Measurements from ENCODE around the genes MRPS36 and GTF2H2C.

DNA sequence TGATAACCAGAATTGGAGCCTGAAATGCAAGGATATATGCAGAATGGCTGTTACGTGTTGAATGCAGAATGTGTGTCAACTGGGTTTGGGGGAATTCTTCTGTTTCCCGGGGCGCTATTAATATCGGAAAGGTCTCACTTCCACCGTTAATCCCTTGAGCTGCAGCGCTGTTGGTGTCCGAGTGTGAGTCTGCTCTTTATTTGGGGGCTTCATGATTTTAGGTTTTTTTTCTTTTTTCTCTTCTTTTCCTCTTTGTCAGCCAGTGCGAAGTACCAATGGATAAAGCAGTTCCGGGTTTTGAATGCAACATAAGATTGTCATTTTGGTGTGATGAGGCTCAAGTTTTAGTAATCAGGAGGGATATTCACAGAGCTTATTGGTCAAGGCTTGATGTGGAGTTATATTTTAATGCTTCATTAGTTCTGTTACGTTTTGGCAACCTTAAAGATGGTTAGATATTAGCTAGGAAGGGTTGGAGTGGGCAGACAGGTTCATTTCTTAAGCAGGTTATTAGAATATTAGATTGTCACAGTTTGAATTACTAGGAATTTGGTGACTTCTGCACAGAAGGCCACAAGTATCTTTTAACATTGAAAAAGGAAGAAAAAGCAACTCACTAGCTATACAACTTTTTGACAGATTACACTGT, 1.4 kb downstream of the PIK3R1 start:
- RRBS: no CpG with 5 or more reads among the region's 10 CpGs

- RRBS: no CpG with 5 or more reads among the region's 6 CpGs
Observed at GRCh38 chr5:68225073-68225690, 9.6 kb downstream of the PIK3R1 start.

DNA sequence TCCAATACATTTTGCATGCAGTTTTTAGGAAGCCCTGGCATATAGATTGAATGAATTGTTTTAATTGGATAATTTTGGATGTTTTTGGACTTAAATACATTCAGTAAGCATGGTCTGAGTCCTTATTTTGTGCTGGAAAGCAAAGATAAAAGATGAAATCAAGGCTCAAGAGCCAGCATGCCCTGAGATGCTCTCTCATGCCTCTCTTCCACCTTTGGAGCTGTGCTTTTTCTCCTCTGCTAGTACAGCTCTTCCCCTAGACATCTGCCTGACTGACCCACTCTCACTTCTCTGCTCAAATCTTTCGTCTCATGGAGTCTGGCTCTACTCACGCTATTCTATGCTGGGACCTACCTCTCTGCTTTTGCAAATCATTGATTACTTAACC, 14.3 kb downstream of the PIK3R1 start:
- RRBS: no CpG with 5 or more reads among the region's 2 CpGs

GRCh38 chr5:68251744-68252522, 36.4 kb downstream of the PIK3R1 start:
- RRBS: no CpG with 5 or more reads among the region's 6 CpGs

DNA sequence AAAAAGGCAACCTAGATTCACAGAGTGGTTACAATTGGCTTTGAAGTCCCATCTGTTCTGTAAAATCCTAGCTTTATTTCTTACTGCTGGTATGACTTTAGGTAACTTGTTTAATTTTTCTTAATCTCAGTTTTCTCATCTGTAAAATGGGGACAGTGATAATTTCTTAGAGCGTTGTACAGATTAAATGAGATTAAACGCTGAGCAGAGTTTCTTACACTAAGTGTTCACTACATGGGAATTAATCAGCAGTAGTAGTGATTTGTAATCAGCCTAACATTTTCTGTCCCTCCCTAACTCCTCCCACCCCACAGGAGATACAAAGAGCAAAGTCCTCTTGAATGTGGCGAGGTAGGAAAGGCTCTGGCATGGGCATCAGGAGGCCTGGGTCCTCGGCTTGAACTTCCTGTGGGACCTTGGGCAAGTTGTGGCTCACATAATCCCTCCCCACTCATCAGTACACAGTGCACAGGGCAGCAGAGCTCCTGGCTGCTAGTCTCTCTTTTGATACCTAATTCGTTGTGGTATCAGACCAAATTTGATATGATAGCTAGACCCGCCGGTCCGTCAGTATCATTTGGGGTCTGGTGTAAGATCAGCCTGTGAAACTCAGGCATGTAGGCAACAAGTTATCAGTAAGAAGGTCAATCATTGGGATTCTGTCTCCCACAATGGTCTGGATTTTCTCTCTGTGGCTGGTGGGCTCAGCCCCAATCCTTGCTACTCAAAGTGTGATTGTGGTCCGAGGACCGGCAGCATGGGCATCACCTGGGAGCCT, 49.0 kb downstream of the PIK3R1 start:
- RRBS: no CpG with 5 or more reads among the region's 10 CpGs

DNA sequence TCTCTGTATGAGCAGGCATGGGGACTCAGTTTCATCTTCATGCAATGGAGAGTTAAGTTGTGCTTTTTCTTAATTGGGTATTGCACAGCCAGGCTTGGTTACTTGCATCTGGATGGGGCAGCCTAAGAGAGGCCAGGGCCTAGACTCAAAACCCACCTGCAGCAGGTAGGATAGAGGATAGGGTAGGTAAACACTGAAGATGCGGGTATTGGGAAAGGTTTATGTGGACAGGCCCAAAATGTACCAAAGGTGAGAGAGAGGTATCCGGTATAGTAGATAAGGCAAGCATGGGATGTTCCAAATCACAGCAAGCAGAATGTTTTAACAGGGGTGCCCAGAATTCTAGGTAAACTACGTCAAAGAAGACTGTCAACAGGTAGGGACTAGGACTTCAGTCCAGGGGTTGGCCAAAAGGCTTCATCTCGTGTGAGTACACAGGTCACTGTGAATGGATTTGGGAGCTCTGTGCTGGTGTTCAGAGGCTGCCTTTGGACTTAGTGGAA, 66.3 kb downstream of the PIK3R1 start:
- RRBS: no CpG with 5 or more reads among the region's 4 CpGs

GRCh38 chr5:68289225-68289985, 73.8 kb downstream of the PIK3R1 start:
- RRBS: no CpG with 5 or more reads among the region's 6 CpGs

- RRBS: no CpG with 5 or more reads among the region's 5 CpGs
Observed at GRCh38 chr5:68456686-68457265, 241.2 kb downstream of the PIK3R1 start.

GRCh38 chr5:68657282-68657791, 436.5 kb upstream of the SLC30A5 start:
- RRBS: no CpG with 5 or more reads among the region's 2 CpGs

DNA sequence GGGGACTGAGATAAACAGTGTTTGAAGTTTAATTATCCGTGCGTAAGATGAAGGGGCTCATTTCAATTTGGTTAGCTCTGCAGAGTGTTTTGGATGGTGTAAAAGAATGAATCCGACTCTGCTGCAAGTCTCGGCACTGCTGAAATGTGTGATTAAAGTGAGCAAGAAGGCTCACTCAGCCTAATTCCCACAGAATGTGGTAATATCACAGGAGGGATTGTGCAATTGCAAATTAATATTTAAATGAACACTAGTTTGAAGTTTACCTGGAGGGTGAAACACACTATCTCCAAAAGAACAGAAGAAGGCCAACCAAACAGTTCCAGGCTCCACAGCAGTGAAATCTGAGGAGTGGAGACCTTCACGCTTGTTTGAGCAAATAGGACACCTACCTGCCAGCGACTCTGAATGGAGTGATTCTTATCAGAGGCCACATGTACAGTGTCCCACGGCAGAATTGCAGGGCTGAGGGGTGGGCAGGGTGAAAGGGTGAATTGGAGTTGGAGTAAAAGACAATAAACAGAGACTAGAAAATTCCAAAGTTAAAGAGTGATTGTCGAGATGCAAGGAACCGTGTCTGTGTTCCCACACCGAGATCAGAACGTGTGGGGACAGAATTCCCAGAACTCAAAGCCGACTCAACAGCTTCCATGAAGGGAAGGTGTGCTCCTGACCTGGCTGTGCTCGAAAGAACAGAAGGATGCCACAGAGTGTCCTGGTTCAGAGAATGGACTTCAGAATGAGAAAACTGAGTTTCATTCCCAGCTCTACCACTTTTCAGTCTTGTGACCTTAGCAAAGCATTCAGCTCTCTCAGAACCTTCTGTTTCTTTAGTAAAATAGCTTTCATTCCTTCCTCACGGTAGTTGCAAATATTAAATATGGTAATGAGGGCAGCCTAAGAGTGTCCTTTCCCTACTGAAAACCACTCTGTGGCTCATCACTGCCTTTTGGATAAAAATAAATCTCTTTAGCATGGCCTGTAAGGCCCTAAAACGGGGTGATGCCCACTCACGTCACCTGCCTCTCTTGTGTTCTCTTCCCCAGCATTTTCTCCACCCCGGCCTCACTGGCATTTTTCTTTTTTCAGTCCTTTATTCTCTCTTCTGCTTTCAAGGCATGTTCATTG, 420.1 kb upstream of the SLC30A5 start:
- RRBS: no CpG with 5 or more reads among the region's 17 CpGs

- RRBS: no CpG with 5 or more reads among the region's 5 CpGs
Observed at GRCh38 chr5:68682447-68683046, 411.3 kb upstream of the SLC30A5 start.

GRCh38 chr5:69075639-69076238, 18.1 kb upstream of the SLC30A5 start:
- RRBS: no CpG with 5 or more reads among the region's 10 CpGs

DNA sequence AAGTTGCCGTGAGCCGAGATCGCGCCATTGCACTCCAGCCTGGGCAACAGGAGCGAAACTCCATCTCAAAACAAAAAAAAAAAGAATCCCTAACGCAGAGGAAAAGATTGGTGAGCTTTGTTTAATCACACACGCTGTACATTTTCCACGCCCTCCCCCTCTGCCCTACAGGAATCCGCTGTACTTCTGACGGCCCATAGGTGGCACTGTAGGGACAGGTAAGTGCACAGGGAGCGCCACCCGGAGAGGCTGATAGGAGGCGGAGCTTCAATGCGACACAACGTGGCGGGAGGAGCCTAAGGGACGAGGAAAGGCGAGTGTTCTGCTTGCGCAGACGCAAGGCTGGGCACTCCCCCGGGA, 217 bp upstream of the SLC30A5 start:
- RRBS: 6% methylated on average over 1 of the region's 21 CpGs

DNA sequence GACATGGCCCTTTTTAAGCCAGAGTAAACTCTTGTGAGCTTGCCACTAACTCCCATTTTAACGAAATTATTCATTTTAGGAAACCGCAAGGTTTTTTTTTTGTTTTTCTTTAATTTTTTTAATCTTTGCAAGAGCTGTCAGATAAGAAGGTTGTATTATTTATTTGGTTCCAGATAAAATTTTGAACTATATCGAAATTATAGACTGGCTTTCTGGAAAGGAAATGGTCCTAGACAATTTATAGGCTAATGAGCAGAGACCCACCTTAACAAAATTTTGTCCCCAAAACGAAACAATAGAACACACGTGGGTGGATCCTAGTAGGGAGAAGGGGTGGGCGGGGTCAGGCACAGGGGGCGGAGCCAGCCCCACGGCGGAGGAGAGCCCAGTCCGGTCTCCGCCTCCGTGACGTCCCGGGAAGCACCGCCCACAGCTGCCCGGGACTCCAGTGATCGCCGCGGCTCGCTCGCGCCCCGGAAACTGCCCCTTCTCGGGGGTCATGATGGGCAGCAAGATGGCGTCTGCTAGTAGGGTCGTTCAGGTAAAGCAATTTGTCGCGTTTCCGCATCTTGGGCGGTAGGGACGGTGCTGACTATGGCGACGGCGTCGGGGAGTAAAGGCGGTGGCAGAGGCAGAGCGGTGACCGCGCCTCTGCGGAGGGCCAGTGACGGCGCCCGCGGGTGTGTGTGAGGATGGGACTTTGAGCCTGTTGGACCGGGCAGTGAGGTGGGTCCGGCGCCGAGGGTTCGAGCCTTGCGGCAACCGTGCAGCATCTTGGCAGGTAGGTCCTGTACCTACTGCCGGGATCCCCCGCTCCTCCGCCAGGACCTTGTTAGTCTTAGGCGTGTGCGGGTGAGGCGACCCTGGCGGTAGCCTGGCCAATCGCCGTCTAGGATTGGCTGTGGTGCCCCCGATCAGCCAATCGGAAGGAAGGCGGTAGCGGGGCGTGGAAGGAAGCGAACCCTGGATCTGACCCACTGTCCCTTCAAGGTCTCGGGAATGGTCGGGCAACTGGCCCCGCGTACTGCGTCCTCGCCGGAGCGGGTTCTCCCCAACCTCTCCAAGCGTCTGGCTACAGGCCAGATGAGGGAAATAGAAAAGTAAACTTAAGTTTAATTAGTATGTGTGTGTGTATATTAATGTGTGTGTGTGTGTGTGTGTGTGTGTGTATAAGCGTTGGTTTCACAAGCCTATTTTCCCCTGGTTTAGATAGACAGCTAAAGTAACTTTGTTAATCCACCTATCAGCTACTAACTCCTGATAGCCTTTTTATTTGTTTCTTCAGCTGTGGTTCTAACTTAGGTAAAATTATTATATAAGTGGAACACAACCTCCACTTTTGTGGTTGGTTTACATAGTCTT, at the start of gene MRPS36:
Gene MRPS36 (plus strand): TSS at position 430 of the 1,362 bp plus-strand sequence.
- RRBS: 2% methylated on average over 14 of the region's 76 CpGs

- RRBS: no CpG with 5 or more reads among the region's 10 CpGs
Observed at GRCh38 chr5:69466591-69467006, 26.0 kb upstream of the OCLN start.

DNA sequence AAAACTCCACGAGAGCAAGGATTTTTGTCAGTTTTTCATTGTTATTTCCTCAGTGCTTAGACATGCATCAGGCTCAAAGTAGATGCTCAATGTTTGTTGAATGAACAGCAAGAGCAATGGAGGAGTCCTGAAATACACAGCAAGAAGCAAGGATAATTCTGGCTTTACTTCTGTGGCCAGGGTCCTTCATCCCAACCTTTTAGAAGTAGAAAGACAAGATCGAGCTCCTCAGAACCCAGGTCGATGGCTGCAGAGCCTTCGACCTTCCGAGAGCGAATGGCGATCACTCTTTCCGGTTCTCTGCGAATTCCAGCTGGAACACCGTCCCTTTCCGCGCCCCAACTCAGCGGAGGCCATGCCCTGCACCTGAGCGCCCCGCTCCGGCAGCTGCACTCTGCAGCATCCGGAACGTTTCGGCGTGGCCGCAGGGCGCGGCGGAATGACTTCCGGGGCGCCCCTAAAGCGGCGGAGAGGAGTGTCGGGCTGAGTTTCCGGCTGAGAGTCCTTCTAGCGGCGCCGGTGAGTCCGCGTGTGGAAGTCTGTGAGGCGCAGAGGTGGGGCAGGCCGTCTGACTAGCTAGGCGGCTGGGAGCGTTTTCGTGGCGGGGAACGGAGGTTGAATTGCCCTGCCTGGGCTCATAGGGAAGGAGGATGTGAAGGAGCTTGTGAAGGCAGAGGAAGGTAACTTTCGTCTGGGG, at the start of gene GTF2H2C:
Gene GTF2H2C (plus strand): TSS at position 468 of the 697 bp plus-strand sequence.
- RRBS: no CpG with 5 or more reads among the region's 43 CpGs

GRCh38 chr5:71470181-71470635, 14.8 kb downstream of the BDP1 start:
- RRBS: no CpG with 5 or more reads among the region's 3 CpGs

DNA sequence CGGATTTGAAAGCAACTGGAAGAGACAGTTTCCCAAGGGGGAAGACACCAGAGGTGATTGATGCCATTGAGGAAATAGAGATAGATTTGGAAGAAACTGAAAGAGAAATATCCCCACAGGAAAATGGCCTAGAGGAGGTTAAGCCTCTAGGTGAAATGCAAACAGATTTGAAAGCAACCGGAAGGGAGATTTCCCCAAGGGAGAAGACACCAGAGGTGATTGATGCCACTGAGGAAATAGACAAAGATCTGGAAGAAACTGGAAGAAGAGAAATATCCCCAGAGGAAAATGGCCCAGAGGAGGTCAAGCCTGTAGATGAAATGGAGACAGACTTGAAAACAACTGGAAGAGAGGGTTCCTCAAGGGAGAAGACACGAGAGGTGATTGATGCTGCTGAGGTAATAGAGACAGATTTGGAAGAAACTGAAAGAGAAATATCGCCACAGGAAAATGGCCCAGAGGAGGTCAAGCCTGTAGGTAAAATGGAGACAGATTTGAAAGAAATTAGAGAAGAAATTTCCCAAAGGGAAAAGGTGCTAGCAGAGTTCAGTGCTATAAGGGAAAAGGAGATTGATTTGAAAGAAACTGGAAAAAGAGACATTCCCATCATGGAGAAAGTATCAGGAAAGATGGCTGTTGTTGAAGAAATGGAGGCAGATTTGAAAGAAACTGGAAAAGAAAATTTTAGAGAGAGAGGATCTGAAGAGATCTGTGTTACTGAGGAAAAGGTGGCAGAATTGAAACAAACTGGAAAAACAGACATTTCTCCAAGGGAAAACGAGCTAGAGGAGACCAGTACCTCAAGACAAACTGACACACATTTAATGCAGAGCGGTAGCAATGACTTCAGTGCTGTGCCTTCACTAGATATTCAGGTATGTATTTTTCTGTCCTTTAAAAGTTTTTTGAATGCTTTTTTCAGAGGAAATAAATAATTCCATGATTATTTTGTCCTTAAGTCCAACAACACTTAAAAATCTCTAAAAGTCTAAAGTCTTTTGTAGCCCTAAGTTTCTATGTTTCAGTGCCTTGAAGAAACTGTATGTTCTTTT, 55.2 kb downstream of the BDP1 start:
- RRBS: no CpG with 5 or more reads among the region's 6 CpGs

- RRBS: no CpG with 5 or more reads among the region's 2 CpGs
Observed at GRCh38 chr5:71744014-71744466, 25.0 kb downstream of the CARTPT start.